ENCODE measurements around the genes RANBP17 and SH3PXD2B.

DNA sequence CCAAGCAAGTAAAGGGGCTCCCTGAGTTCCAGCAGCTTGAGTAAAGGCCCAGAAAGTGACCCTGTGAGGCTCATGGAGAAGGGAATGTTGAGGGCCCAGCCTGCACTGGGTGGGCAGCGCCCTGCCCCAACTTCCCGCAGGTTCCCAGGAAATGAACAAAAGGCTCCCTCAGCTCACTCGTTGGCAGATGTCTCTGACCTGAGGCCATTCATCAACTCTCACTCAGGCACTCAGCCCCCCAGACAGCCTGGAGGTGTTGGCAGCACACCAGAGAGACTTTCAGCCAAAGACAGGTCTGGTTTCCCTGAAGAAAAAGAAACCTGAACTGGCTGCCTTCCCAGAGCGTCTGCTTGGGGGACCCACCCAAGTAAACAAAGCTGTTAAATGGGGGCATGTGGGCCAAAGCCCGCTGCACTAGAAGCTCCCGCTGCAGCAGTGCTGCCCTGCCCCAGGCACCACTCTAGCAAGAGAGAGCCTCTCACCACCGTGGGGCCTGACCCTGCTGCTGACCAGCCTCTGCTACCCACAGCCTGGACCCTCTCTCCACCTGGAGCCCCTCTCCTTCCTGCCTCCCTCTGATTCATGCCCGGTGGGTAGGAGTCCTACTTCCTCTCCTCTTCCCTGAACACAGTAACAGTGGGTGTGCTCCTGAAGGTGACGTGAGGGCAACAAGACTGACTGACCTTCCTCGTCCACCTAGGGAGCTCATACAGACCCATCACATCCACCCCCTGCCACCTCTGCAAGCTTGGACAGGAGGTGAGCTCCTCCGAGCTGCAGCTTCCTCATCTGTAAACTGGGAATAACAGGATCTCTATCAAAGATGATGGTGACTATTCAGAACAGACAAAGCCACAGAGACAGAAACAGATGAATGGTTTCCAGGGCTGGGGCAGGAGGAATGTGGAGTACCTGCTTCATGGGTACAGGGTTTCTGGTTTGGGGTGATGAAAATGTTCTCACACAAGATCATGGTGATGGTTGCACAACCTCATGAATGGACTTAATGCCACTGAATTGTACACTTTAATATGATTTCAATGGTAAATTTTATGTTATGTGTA lies 31.1 kb upstream of the GABRP start:
- PRO-cap, 3 experiments: peak in 2 of 3 experiments; most common plus-strand start position 380 of the sequence (in 1); most common minus-strand start position 195 of the sequence (in 1)

- PRO-cap, 3 experiments: no peak in any of the 3 experiments
These were observed 26.5 kb upstream of the GABRP start for GRCh38 chr5:170756849-170757681.

- PRO-cap, 3 experiments: no peak in any of the 3 experiments
These were observed 5.0 kb downstream of the GABRP start for GRCh38 chr5:170788498-170788972.

- PRO-cap, 3 experiments: peak in 3 of 3 experiments; most common plus-strand start chr5:170862055 (in 3); most common minus-strand start chr5:170861742 (in 1)
These were observed at the start of gene RANBP17 for GRCh38 chr5:170861624-170862173. TSS of gene RANBP17 (plus strand) at chr5:170862018.

GRCh38 chr5:171311042-171311471 lies 2.0 kb downstream of the TLX3 start:
- PRO-cap, 3 experiments: peak in 1 of 3 experiments; most common plus-strand start chr5:171311394 (in 1)

GRCh38 chr5:171401116-171402215 lies 13.8 kb downstream of the NPM1 start:
- PRO-cap, 3 experiments: no peak in any of the 3 experiments

GRCh38 chr5:171424874-171425174 lies 5.4 kb downstream of the FGF18 start:
- PRO-cap, 3 experiments: no peak in any of the 3 experiments

DNA sequence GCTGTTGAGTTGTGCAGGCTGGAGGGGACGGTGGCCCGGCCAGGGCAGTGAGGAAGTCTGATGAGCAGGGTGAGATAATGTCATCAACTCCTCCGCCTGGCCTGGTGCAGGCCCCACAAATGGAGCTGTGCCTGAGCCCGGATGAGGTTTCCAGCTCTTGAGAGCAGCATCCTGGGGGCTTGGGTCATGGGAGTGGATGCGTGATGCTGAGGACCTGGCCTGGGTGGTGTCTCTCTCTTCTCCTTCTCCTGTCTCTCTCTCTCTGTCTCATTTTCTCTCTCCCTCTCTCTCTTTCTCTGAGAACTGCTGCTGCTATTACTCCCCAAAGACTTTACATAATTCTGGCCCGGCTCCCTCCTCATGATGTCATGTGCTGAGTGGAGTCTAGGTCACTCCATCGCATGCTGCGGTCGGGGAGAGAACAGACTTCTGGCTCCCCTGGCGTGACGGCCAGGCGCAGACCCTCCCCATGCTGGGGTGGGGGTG lies 26.3 kb downstream of the FGF18 start:
- PRO-cap, 3 experiments: no peak in any of the 3 experiments

GRCh38 chr5:171510846-171511045 lies 91.3 kb downstream of the FGF18 start:
- PRO-cap, 3 experiments: no peak in any of the 3 experiments

DNA sequence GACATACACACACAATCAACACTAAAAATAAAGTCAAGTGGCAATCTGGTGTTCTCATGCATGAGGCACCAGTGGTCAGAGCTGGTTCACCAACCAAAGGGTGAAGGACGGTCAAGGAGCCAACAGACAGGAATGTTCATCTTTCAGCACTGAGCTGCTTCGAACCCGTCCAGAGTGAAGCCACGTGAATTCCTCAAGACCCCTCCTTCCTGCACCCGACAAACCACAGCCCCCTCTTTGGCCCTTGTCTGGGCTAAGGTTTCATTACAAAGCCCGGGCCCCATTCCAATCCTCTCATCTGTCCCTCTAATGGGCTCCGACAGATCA lies 84.5 kb upstream of the SMIM23 start:
- PRO-cap, 3 experiments: no peak in any of the 3 experiments

DNA sequence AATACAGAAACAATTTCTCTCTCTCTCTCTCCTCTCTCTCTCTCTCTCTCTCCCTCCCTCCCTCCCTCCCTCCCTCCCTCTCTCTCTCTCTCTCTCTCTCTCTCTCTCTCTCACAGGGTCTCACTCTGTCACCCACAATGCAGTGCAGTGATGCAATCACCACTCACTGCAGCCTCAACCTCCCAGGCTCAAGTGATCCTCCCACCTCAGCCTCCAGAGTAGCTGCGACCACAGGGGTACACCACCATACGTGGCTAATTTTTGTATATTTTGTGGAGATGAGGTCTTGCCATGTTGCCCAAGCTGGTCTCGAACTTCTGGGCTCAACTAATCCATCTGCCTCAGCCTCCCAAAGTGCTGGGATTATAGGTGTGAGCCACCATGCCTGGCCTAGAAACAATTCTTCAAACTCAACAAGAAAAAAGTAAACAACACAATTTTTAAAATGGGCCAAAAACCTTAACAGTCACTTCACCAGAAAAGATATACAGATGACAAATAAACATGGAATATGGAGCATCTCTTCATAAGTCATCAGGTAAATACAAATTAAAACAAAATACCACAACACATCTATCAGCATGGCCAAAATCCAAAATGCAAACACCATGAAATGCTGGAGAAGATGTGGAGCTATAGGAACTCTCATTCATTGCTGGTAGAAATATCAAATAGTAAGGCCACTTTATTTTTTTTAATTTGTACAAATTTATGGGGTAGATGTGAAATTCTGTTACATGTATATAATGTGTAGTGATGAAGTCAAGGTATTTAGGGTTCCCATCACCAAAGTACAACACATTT lies 74.5 kb downstream of the FBXW11 start:
- PRO-cap, 3 experiments: no peak in any of the 3 experiments

DNA sequence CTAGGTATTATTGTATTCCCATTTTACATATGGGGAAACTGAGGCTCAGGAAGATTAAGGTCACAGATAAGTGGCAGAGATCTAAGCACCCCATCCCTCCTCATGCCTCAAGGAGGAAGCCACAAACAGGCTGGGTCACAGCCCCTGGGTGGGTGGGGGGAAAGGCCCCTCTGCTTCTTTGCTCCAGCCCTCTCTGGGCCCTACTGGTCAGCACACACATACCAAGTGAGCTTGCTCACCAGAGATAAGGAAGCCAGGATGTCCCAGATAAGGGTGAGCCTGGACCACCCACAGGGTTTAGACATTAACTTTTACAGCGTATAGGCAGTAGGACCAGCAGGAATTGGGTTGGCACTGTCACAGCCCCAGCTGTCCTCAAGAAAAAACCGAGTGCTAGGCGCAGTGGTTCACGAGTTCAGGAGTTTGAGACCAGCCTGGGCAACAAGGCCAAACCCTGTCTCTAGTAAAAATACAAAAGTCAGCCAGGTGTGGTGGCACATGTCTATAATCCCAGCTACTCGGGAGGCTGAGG lies 45.2 kb downstream of the STK10 start:
- PRO-cap, 3 experiments: no peak in any of the 3 experiments

- PRO-cap, 3 experiments: no peak in any of the 3 experiments
These were observed 34.1 kb downstream of the STK10 start for GRCh38 chr5:172153823-172154341.

GRCh38 chr5:172282284-172282746 lies 1.2 kb downstream of the UBTD2 start:
- PRO-cap, 3 experiments: no peak in any of the 3 experiments

DNA sequence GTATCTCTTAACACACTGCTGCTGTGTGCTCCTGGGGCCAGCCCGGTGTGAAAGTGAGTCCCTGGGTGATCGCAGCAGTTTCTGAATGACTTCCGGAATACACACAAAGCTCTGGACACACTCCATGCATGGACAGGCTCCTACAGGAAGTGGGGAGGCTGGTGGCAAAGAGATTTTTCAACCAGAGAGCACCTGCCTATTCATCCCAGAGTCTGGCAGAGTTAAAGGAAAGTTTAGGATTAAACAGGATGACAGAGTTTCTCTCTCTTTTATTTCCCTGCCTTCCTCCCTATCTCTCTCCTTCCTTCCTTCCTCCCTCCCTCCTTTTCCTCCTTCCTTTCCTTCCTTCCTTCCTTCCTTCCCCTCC lies 38.5 kb upstream of the UBTD2 start:
- PRO-cap, 3 experiments: peak in 1 of 3 experiments; most common minus-strand start position 83 of the sequence (in 1)

DNA sequence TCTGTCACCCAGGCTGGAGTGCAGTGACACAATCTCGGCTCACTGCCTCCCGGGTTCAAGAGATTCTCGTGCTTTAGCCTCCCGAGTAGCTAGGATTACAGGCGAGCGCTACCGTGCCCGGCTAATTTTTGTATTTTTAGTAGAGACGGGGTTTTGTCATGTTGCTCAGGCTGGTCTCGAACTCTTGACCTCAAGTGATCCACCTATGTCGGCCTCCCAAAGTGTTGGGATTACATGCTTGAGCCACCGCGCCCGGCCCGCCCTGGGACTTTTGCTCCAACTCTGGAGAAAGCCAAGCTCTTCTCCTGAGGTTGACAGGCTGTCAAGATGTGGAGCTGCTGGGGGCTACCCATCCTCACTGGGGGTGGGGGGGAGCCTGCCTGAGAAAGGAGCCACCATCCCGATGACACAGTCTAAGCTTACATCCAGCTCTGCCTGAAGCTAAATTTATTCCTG lies 30.6 kb downstream of the SH3PXD2B start:
- PRO-cap, 3 experiments: no peak in any of the 3 experiments

GRCh38 chr5:172446531-172447113 lies 7.7 kb downstream of the SH3PXD2B start:
- PRO-cap, 3 experiments: no peak in any of the 3 experiments

GRCh38 chr5:172453712-172455078 lies at the start of gene SH3PXD2B:
TSS of gene SH3PXD2B (minus strand) at chr5:172454525.
- PRO-cap, 3 experiments: peak in 3 of 3 experiments; most common plus-strand start chr5:172454652 (in 2); most common minus-strand start chr5:172454509 (in 3)

GRCh38 chr5:172533083-172533474 lies 78.8 kb upstream of the SH3PXD2B start:
- PRO-cap, 3 experiments: peak in 1 of 3 experiments; most common plus-strand start chr5:172533324 (in 1)

- PRO-cap, 3 experiments: no peak in any of the 3 experiments
These were observed 67.0 kb upstream of the NEURL1B start for GRCh38 chr5:172573974-172574474.

Data from Metastatic Breast Carcinoma in the Ovary (tissue), 3 donors.